Daoy (cell line): ENCODE data around the genes SLC35B2, NFKBIE, TCTE1, SPATS1 and SUPT3H.

- RAMPAGE, long total RNA: no peak
These were observed 52.9 kb downstream of the MRPL14 start for GRCh38 chr6:44074220-44074886.

- RAMPAGE, long total RNA: no peak
These were observed 42.7 kb downstream of the MRPL14 start for GRCh38 chr6:44084394-44085192.

DNA sequence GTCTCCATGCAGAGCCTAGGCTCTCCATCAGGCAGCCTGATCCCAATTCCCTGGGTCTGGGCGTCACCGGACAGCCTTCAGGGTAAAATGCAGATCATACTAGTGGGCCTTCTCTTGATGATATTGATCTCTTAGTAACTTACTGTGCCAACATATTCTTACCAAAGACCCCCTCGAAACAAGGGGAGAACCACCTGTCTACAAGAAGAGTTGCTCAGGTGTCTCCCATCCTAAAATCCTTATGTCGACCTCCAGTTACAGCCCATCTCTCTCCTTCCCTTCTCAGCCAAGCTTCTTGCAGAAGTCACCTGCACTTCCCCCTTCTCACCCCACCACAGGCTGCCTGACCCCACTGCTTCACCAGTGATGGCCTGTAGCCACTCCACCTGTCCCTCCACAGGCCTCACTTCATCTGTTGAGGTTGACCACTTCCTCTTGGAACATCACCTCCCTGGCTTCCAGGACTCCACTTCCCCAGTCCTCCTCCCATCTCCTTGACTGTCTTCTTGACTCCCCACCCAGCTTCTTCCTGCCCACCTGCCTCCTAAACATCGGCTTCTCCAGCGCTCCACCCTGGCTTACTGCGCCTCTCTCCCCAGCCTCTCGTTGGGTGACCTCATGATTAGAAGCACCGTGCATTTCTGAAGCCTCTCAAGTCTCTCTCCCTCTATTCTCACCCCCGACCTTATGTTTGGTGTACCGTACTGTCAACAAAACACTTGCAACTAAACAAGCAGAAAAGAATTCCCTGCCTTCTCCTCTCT is 25.4 kb downstream of the MRPL14 start:
- RAMPAGE, long total RNA: no peak

DNA sequence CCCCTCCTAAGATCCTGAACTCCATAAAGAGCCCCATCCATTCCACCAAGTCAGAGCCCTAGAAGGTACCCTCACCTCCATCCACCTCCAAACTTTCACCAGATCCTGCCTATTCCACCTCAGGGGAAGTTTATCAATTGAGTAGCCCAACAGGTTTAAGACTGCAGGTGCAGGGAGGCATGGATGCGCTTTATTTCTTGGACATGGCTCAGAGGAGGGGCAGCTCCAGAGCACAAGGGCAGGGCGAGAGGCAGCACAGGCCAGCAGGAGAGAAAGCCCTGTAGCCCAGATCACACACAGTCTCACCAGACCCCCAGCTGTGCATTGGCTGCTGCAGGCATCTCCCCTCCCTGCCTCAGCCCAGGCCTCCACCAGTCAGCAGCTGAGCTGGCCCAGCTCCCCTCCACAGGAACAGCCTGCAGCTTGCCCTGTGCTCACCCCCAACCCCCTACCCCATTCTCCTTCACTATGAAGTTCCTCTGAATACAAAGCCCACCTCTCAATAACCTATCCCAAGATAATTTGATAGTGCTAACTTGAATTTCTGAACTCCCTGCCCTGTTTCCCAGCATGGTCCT is 24.8 kb downstream of the MRPL14 start:
- RAMPAGE, long total RNA: no peak

DNA sequence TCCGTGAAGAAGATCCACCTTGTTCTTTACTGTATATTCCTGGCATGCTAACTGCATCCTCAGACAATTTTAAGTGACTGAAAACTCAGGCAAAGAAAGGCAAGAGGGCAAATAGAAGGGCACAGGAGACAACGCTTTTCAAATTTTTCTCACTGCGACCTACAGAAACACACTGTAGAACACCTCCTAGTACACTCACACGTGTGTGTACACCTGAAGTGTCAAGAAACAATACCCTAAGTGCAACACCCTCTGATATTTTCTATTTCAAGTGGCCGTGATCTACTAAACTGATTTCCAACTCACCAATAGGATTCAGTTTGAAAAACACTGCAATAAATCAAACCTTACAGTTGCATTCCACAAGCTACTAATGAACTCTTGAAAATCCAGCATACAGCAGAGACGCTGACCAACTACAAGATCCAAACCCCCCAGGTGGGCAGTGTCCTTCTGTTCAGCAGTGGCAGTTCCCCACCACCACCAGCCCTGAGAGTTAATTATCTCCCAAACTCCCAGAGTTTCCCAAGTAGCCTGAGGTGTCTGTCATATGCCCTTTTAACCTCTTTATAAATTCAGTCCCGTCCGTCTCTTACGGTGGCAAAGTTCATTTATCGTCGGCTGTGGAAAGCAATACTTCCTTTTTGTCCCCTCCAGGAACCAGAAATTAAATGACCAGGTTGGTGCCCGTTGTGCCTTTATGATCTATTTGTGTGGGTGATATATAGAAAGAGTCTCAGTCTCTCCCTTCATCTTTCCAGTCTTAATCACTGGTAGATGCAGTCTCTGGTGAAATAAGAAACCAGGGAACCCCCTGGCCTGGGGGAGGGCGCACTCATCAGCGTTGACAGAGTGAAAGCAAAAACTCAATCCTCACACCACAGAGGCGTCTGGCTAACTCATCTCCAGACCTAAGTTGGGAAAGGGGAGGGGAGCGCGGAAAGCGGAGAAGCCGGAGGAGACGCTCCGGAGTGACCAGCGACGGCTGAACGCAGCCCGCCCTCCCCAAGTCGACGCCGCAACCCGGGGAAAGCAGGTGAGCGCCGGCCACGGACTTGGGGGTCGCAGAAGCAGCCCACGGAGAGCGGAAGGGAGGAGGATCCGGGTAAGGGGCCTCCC is 856 bp downstream of the MRPL14 start:
- RAMPAGE, long total RNA: no peak

GRCh38 chr6:44136251-44136642 is 8.9 kb downstream of the TMEM63B start:
- RAMPAGE, long total RNA: no peak

GRCh38 chr6:44192278-44193230 is 24.2 kb upstream of the MYMX start:
- RAMPAGE, long total RNA: no peak

- RAMPAGE, long total RNA: no peak
These were observed 14.3 kb upstream of the MYMX start for GRCh38 chr6:44202356-44202989.

DNA sequence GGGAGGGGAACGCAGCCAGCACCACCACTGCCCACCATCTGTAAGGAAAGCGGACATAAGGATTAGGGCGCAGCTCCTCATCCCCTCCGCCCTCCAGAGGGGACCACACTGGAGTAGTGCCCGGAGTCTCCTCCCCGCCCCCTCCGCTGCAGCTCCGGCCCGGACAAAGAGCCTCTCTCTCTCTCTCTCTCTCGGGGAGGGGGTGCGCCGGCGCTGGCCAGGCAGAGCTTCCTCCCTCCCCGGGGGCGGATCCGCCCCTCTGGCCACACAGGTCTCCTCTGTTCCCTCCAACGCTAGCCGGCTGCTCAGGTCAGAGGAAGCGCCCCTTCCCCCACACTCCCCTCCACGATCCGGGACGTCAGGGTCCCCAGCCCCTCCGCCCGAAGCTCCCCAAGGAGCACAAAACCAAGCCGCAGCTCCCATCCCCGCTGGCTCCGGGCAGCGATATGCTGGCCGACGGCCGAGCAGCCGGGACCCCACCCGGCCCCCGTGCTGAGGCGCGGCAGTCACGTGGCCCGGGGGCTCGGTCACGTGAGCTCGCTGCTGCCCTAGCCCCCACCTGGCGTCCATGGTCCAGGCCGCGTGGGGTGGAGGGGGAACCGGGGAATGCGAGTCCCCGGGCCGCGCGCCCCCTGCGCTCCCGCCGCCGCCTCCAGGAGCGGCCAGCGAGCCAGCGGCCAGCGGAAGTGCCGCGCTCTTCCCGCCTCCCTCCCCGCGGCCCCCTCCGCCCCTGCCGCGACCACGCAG is at the start of gene SLC35B2:
Gene SLC35B2 (minus strand): TSS at position 688 of the 747 bp plus-strand sequence.
- RAMPAGE, long total RNA: no peak

GRCh38 chr6:44265229-44266052 is at the start of gene NFKBIE:
Gene NFKBIE, minus strand, starts transcription at chr6:44265551.
- RAMPAGE, long total RNA: no peak

DNA sequence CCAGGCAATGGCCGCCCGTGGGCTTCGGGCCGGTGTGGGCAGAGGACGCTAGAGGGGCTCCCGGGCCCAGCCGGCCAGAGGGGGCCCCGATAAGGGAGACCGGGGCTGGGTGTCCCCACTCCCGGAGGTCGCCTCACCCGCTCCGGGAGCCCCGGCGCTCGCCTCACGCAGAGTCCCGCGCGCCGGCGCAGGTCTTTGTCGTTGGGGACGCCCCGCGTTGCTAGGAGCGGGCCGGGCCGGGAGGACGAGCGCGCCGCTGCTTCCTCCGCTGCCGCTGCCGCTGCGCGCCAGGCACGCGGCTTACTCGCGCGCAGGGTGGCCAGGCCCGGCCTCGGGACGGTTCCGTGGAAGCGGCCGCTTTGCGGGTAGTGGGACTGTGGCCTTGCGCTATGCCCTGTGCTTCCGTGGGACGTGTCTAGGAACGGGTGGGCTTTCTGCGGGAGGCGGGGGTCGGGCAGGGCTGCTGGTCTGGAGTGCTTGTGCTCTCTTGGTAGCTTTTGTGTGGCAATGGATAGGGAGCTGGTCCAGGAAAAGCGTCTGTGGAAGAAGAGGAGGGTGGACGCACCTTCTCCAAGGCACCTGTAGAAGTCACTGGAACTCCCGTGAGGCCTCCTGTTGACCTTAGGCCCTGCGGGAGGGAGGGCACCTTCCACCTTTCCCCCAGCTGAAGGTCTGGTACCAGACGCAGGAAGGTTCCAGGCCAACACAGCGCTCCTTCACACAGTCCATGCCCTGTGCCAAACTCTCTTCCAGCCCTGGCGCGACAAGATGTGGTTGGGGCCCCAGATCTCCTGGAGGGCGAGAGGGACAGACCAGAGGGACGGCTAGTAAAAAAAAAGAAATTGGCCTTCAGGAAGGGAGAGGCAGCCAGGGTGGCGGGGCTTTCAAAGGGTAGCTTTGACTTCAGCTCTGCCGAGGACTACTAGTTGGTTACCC is at the start of gene TCTE1:
Gene TCTE1 (minus strand): TSS at position 177 of the 936 bp plus-strand sequence.
- RAMPAGE, long total RNA: no peak

GRCh38 chr6:44298752-44299831 is 1.6 kb upstream of the TCTE1 start:
- RAMPAGE, long total RNA: no peak

DNA sequence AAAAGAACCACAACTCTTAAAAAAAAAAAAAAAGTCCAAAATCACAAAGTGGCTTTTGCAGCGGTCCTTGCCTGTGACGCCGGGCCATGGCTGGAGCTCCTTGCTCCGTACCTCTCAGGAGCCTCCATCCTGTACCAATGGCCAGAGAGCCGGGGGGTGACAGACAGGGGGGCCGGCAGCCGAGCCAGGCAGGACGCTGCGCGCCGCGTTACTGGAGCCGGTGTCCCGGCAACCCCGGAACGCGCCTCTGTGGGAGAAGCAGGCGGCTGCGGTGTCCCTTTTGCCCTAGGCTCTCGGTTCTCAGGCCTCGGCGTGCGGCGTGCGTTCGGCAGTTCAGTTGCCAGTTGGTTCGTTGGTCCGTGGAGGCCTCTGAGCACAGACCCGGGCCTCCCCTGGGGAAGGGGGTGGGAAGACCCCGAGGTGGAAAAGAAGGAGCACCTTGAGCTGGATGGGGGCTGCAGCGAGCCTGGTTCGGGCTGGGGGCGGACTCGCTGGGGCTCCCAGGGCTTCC is at the start of gene SPATS1:
Gene SPATS1 (plus strand): TSS at position 237 of the 511 bp plus-strand sequence.
- RAMPAGE, long total RNA: no peak

GRCh38 chr6:44381730-44382296 is 5.7 kb upstream of the CDC5L start:
- RAMPAGE, long total RNA: no peak

GRCh38 chr6:44390165-44390586 is 2.7 kb downstream of the CDC5L start:
- RAMPAGE, long total RNA: no peak

DNA sequence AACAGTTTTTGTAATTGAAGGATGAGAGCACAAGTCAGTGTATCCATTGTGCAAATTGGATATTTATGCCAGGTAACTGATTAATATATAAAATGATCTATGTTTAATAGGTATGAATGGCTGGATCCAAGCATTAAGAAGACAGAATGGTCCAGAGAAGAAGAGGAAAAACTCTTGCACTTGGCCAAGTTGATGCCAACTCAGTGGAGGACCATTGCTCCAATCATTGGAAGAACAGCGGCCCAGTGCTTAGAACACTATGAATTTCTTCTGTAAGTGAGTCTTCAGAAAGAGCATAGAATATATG is 5.0 kb downstream of the CDC5L start:
- RAMPAGE, long total RNA: no peak

- RAMPAGE, long total RNA: no peak
These were observed 5.9 kb downstream of the CDC5L start for GRCh38 chr6:44393275-44393842.

DNA sequence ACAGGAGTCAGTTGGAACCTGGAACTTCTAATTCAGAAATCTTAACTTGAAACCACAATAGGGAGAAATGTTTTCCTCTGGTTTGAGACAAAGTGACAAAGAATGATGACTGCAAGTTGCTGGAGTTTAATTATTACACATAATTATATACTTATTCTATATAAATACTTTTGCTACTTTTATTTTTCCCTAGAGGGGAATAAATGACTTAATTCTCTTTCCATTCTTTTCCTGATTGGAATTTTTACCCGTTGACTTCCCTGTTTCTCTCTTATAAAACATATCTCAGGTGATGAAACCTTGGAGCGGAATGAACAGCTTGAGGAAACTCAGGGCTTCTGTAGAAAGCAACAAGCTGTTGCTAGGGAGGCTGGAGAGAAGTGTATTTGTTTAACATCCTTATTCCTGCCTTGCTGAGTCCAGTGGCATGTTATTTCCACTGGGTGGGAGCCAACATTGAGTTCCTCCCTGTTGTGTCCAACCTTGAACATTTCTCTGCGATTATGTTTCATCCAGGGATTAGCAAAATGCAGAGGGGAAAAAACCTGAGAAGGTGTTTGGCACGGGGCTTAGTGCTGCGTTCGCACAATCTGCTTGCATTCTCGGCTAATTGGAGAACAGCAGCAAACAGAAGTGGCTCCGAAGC is 412.5 kb downstream of the CDC5L start:
- RAMPAGE, long total RNA: no peak

GRCh38 chr6:45062292-45063062 is 265.7 kb upstream of the RUNX2 start:
- RAMPAGE, long total RNA: no peak

- RAMPAGE, long total RNA: start-site peak on the minus strand at chr6:45377807-45377883, 71 and 5 reads in 2 replicates
These were observed at the start of gene SUPT3H for GRCh38 chr6:45377161-45378337. Gene SUPT3H, minus strand, starts transcription at chr6:45377934.